Neural progenitor cell (in vitro differentiated cells): ENCODE measurements around a stretch of chr10.

- RAMPAGE, long total RNA = no peak
Observed at GRCh38 chr10:75394251-75394990, 7.1 kb downstream of the ZNF503 start.

DNA sequence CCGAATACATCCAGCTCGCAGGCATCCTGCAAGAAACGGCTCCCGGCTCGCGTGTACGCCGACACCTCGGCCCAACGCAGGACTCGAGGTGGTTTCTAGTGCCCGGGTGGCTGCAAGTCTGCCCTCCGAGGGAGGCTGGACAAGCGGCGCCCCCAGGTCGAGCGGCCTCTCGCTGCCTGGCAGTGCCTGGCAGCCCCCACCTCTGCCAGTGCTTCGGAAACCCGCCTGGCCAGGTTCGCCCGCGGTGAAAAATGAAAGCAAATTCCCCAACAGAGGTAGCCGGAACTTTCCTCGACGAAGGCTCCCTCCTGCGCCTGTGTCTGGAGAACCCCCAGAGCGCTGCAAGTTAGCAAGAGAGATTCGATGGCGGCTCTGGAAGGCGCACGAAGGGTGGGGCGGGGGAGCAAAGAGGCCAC is 5.7 kb upstream of the ZNF503 start:
- RAMPAGE, long total RNA = no peak

- RAMPAGE, long total RNA = no peak
Observed at GRCh38 chr10:75439573-75440453, 8.4 kb downstream of the LRMDA start.

- RAMPAGE, long total RNA = no peak
Observed at GRCh38 chr10:75468697-75469742, 37.6 kb downstream of the LRMDA start.

GRCh38 chr10:75522952-75523463 is 91.6 kb downstream of the LRMDA start:
- RAMPAGE, long total RNA = no peak

DNA sequence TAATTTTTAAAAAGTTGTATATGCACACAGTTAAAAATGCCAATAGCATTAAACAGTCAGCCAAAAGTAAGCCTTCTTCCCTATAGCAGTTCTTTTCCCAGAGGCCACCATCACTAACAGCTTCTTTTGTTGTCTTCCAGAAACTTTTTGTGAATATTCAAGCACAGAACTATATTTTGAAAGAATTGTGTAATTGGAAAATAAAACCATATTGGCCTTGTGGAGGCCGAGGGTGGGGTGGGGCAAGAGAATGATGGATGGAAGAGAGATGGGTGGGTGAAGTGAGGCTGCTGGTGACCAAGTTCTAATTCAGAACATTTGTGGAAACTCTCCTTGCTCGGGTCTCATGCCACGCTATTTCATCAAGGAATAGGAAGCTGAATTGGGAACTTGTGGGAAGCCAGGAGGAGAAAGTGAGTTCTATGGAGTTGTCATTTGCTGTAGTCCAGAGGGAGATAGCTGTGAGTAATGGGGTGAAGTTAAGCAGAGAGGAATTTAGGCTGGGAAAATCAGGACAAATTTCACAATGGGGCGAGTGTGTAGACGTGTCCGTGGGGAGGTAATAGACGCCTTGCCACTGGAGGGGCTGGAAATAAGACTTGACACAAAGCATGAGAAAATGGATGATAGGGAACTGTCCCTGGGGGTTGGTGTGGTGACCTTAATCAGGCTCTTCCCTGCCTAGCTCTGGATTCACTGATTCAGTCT is 339.2 kb downstream of the LRMDA start:
- RAMPAGE, long total RNA = no peak

- RAMPAGE, long total RNA = no peak
Observed at GRCh38 chr10:75819954-75820727, 388.7 kb downstream of the LRMDA start.

DNA sequence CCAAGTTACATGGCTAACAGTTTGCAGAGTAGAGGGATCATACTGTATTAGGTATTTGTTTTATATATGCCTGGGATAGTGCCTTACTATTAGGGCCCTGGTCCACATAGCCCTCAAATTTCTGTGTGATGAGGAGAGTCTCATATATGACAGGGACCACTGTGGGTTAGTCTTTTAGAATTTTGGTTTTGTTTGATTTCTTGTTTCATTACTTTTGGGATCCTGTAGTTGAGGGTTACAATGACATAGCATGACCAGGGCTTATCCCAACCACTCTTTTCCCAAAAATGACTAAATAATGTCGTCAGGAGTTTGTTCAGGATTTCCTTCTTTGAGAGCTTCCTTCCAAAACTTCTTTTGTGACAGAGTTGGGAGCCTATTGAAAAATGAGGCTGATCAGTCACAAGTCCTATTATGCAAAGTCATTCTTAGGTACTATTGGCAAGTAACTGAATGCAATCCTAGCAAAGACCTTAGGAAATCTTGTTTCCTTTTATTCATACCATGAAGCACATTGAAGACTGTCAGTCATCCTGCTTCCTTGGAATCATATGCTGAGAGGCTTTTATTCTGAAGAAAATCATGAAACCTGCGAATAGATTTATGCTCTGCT is 498.2 kb downstream of the LRMDA start:
- RAMPAGE, long total RNA = no peak

DNA sequence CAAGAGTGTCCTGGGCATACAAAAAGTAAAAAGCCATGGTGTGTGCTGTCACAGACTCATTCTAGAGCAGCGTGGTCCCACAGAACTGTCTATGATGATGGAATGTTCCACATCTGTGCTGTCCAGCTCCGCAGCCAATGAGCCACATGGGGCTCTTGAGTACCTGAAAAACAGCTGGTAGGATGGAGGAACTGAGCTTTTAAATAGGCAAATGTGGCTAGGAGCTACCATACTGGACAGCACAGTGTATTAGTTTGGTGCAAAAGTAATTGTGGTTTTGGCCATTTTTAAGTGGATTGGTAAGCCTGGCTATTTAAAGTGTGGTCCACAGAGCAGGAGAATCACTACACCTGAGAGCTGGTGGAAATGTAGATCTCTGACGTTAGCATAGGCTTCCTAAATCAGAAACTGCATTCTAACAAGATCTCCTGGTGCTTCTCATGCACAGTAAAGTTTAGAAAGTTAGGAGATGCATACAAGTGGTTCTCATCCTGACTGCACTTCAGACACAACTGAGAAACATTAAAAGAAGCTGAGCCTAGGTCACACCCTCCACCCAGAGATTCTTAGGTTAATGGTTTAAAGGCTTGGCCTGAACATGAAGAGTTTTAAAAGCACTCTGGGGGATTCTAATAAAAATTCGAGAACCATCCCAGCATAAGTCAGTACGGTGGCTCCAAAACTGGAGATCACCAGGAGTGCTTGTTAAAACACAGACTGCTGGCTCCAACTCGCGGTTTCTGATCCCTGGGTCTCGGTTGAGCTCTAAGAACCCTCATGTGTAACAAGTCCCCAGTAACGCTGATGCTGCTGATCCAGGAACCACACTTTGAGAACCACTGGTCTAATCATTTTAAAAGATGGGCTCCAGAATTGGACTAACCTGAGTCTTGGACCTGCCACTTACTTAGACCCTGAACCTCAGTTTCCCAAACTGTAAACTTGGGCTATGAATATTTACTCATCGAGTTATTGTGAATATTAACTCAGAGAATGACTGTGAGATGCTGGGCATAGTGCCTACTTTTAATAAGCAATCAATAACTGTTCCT is 462.9 kb downstream of the KCNMA1 start:
- RAMPAGE, long total RNA = no peak

DNA sequence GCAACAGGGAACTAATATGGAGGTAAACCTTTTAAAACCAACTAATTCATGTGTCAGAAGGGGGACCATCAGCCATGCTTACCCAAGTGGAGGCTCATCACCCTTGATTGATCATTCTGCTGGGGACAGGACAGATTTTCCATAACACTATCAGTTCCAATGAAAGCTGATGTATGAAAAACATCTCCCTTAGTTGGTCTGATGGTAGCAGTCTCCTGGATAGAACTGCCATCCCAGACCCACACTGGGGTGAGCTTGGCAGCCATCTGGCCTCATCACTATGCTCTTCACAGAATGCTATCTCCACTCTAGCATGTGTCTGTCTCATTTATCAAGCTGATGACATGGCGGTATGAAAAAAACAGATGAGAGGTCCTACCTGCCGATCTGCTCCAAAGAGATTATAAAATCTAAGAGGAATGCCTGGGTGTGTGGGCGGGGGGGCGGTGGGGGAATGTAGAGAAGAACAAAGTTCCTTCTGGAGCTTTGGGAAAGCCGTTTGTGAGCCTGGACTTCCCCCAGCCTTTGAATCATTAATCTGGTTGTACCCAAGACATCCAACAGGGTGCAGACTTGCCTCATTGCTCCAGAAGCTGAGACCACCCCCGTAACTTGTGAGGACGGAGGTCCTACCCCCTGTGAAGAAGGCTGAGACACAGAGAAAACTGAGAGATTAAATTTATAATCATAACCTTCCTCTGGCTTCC is 341.0 kb downstream of the KCNMA1 start:
- RAMPAGE, long total RNA = no peak

DNA sequence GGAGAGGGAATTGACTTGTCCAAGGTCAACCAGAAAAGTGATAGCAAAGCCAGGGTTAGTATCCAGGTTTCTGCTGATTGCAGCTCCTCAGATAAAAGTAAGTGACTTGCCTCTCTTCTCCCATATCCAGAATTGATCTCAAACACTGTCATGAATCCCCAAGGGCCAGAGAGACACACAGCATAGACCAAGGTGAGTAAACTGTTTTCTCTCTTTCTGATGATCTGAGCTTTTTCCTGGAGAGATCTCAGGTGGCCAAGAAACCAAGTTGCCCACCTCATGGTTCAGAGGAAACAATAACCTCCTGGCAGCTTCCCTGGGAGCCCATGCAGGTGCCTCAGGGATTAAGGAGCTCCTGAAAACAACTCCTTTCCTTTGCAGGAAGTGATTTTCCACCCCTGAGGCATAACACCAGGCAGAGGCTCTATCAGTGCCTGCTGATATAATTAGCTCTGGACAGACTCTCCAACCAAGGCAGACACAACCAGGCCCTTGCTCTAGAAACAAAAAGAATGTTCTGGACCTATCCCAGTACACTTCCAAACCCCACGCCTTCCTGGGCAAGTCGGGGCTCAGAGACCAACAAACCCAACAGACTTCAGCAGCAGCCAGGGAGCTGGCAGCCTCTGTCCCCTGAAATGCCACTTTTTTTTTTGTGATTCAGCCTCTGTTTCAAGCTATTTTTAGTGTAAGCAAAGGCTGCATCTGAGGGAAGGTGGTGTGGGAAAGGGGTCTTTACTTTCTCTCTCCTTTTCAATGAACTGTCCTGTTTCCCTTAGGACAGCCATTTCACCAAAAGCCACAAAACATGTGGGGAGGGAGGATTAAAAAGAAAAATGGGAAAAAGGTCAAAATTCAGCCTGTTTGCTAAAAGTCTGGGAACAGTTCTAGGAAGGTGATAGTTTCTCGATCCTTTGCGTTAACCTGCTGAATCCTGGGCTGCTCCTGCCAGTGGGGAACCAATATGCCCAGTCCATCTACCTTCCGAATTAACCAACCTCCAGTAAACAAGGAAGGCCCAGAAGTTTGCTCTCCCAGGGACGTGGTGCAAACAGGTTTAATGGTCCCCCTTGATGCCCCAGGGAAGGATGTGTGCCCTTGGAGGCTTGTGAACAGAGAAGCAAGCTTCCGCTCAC is 247.0 kb downstream of the KCNMA1 start:
- RAMPAGE, long total RNA = no peak

DNA sequence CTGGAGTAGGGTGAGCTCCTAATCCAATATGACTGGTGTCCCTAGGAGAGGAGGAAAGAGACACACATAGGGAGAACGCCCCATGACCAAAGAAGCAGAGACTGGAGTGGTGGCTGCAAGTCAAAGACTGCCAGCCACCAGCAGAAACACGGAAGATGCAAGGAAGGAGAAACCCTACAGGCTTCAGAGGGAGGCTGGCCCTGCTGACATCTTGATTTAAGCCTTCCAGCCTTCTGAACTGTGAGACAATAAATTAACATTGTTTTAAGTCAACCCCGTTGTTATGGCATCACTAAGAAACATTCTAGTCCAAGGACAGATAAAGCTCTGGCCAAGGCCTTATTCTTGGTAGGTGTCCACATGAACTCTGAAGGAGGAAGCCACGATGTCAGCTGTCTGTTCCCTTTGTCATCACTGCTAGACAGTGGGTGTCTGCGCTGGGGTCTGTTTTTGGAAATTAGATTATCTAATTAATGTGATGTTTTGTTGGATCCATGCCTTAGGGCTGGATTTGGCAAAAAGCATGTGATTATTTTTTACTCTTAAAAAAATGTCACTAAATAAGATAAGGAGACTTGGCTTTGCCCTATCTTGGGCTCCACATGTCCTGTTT is 214.8 kb downstream of the KCNMA1 start:
- RAMPAGE, long total RNA = no peak

DNA sequence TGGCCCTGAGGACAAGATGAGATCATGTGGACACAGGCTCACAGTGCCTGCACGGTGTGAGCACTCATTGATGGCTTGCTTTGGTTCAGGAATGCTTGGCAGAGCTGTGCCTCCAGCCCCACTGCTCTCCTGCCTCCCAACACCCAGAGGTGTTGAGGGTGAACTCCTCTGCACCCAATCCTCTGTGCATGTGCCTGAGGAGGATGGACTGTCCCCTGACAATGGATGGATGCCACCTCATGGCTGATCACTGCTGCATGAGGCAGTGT is 136.5 kb downstream of the KCNMA1 start:
- RAMPAGE, long total RNA = no peak

- RAMPAGE, long total RNA = no peak
Observed at GRCh38 chr10:77513669-77514608, 123.7 kb downstream of the KCNMA1 start.

DNA sequence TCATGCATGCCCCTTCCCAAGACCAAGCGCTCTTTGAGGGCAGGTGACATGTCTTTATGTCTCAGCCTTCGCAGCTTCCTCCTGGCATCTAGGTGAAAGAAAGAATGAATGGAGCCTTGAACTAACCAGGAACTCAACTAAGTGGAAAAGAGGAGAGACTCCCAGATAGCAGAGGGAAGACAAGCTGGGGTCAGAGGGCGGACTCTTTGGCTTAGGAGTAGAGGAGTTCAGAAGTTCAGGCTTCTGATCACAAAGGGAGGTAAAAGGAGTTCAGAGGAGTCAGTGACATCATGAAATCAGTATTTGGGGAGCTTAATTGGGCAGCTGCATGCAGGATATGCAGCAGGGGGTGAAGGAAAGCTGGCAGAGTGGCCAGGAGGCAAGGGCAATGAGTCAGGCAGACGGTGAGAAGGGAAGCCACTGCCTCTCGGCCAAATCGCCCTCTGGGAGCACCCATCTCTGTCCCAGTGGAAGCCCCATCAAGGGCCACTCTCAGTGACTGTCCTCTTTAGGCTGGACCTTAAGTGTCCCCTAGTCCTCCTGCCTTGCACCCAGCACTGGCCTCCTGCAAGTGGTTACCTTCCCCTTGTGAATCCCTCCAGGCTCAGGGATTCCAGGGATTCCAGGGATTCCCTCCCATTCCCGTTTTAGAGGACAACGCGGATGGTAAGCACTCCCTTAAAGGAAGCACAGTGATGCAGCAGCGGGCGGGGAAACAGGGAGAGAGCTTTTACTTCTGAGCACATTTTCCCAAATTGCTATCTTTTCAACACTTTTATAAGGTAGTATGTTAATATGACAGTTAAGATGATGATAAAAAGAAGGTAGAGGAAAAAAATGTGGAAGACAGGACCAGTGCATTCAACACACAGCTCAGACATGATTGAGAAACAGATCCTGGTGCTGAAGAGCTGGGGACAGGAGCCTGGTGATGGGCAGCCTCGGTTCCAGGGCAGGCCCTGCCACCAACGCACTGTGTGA is 72.7 kb downstream of the KCNMA1 start:
- RAMPAGE, long total RNA = no peak

- RAMPAGE, long total RNA = no peak
Observed at GRCh38 chr10:77599526-77600093, 38.0 kb downstream of the KCNMA1 start.

- RAMPAGE, long total RNA = no peak
Observed at GRCh38 chr10:77856370-77856568, 70.3 kb downstream of the DLG5 start.

DNA sequence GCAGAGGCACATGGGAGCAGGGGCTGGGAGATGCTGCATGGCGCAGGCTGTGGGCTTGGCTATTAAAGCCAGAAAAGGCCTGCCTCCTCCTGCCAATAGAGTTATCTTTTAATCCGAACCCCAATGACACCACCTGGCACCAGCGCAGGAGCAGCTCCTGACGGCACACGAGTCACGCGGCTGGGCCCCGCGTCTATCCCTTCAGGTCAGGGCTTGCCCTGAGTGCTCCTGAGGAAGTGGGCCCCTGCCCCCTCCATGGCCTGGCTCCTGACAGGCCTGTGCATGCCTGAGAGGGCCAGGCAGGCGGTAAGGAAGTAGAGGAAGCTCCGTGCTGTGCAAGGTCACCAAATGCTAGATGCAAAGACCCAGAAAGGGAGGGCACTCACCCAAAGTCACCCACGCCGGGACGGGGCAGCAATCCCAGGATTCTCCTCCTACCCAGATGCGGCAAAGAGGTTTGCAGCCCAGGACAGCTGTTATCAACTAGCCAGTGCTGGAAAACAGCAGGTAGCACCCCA is 28.0 kb downstream of the DLG5 start:
- RAMPAGE, long total RNA = no peak

- RAMPAGE, long total RNA = no peak
Observed at GRCh38 chr10:77925183-77925898, 1.2 kb downstream of the DLG5 start.

GRCh38 chr10:77971259-77971772 is 44.8 kb upstream of the DLG5 start:
- RAMPAGE, long total RNA = no peak